Brain (tissue), 1 donor: ENCODE measurements around a stretch of chr3.

DNA sequence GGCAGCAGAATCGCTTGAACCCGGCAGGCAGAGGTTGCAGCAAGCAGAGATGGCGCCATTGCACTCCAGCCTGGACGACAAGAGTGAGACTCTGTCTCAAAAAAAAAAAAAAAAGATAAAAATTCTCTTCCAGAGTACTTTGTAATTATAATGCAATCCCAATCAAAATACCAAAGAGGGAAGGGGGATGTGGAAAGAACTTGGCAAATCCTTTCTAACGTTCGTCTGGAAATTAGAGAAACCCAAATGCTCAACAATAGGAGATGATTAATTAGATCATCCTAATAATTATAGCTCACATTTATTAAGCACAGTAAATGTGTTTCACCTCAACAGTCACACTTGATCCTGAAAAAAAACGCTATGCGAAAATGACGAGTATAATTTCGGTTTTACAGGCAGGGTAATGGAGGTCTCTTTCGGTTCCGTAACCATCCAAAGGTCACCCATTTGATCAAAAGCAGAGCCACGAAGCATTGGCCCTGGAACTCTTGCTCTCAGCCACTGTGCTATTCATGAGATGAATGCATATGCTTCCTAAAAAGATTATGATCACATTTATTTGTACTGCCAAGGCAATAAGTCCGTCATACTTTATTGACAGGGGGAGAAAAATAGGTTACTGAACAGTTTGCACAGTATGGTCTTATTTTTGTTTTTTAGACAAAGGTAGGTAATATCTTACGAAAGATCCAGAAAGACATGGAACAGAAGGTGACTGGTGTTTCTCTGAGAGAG is 18.3 kb downstream of the NRROS start:
- RRBS = no CpG with 5 or more reads among the region's 15 CpGs

- RRBS = no CpG with 5 or more reads among the region's 5 CpGs
Observed at GRCh38 chr3:196711547-196711741, 606 bp downstream of the CEP19 start.

GRCh38 chr3:196885699-196886776 is 18.3 kb downstream of the SENP5 start:
- RRBS = no CpG with 5 or more reads among the region's 14 CpGs

DNA sequence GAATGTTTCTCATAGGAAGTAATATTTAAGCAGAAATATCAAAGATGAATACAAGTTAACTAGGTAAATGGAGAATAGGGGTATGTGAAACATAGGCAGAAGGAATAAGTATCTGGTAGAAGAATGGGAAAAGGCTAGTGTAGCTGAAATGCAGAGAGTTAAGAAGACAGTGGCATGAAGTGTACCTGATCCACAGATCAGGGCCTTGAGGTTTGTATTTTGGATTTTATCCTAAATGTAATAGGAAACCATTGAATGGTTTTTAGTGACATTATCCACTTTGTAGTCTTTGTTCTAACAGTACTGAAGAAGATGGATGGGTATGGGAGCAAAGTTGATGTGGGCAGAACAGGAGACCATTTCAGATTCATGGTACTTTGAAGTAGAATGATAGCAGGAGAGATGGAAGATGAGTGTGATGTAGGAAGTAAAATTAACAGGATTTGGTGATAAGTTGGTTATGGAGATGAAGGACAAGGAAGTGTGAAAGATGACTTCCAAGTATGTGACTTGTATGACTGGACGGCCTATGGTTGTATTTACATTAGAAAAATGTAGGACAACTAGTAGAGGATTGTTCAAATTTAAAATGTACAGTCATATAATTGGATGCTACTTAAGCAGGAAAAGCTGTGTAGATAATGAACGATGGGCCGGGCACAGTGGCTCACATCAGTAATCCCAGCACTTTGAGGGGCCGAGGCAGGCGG is 35.6 kb downstream of the NCBP2 start:
- RRBS = no CpG with 5 or more reads among the region's 5 CpGs

DNA sequence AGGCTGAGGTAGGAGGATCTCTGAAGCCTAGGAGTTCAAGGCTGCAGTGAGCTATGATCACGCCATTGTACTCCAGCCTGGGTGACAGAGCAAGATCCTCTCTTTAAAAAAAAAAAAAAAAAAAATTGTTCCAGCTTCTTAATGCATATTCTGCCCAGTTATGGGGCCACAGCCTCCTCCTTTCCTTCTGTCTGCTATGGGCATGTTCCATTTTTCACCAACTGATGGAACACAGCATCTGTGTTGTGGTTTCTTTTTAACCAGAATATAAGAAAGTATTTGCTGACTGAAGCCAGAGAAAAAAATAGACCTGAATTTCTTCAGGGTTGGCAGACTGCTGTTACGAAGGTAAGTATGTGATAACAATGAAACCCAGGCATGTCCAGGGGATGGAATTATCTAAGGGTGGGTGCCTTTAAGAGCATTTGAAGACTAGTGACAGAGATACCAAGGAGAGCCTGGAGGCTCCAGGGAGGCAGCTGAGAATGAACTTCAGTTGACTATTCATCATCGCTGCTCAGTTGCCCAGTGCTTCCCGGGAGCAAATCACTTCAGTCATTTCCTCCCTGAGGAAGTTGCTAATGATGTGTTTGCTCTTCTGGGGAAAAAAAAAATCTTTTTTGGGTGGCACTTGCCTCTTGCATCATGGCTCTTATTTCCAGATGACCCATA is 14.7 kb downstream of the NCBP2 start:
- RRBS = no CpG with 5 or more reads among the region's 4 CpGs

GRCh38 chr3:196936818-196937469 is 5.4 kb downstream of the NCBP2 start:
- RRBS = no CpG with 5 or more reads among the region's 8 CpGs

- RRBS = 31% methylated on average over 14 of the region's 47 CpGs
Observed at GRCh38 chr3:197023083-197024274, 6.1 kb downstream of the MELTF start.

DNA sequence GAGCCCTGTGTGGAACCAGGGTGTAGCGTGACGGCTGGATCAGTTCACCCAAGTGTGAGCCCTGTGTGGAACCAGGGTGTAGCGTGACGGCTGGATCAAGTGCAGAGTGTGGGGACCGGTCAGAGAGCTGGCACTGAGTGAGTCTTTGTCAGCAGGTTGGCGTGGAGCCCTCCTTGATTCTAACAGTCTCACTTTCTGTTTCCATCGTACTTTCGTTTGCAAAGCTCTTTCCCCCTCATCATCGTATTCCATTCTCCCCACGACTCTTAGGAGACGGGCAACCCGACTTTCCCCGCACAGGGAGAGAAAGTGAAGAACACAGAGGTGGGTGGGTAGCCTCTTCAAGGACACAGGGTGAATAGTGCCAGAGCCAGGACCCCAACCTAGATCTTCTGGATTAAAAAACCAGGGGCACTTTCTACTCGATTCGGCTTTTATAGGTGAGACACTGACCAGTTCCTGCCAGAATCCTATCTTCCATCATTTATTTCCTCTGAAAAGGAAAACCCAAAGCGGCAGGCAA is 58.0 kb upstream of the DLG1 start:
- RRBS = no CpG with 5 or more reads among the region's 16 CpGs

DNA sequence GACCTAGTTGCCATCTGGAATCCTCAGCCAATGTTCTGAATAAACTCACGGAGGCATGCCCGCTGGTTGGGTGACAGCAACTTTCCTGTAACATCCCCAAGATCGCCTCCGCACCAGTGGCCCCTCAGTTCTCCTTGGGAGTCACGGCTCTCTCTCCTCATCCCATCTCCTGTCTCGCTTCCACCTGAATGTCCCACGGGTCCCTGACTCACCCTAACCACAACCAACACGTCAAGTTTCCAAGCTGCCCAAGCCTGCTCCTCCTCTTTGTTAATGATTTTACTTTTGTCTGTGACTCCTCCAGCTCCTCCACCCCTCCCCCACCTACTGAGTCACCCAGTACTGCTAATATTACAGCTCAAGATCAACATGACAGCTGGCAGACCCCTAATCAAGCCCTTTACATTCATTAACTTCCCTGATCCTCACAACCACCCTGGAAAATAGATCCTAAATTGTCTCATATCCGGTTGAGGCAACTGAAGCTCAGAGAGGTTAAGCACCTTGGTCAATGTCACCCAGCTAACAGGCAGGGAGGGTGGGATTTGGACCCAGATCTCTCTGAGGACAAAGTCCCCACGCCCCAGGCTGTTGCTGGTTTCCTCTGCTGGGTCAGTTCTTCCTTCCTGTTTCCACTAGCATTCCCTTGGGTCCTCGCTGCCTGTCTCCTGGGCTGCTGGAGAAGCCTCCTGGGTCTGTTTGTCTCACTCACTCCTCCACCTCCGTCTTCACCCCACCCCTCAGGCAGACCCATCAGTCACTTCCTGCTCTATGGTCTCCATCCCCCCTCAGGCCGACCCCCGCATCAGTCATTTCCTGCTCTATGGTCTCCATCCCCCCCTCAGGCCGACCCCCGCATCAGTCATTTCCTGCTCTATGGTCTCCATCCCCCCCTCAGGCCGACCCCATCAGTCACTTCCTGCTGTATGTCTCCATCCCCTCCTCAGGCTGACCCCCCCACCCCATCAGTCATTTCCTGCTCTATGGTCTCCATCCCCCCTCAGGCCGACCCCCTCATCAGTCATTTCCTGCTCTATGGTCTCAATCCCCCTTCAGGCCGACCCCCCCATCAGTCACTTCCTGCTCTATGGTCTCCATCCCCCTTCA is 39.0 kb downstream of the BDH1 start:
- RRBS = no CpG with 5 or more reads among the region's 19 CpGs

DNA sequence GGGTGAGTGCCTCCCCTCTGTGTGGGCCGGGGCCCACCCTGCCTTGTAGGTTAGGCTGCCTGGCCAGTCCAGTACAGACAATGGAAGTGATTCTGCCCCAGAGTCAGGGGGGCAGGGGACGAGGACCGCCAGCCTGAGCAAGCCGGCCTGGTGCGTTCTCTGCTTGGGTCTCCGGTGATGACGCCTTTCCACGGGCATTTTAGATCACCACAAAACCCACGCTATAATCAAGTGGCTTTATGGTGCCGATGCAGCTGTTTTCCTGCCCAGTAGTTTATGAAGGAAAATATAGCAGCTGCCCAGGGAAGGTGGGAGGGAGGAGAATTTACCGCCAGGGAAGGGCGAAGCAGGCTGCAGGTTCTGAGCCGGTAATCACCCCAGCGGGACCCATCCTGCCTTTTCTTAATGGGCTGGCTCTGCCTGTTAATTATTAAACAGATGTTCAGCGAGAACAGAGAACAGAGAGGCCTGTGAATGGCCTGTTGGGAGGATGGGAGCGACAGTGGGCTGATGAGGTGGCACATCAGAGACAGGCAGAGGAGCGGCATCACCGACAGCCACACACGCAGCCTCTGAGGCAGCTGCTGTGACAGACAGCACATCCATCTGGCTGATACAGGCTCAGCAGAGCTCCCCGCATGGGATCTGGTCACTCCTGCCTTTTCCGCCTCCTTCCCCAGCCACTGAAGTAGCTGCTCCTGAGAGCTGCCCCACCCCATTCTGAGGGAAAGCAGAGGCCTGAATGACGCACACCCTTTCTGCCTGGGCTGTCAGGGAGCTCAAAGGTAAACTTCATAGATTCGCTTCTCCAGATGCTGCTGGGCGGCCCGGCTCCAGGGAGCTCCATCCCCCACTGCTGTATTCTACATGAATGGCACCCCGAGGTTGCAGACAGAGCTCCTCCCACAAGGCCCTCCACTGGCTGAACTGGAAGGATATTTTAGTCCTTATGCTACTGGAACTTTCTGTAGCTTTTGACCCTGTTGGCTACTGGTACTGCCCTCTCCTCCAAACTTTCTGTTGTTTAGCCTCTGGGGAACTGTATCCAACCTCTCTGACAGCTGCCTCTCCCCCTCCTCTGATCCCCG is 35.0 kb downstream of the BDH1 start:
- RRBS = 14% methylated on average over 1 of the region's 27 CpGs

DNA sequence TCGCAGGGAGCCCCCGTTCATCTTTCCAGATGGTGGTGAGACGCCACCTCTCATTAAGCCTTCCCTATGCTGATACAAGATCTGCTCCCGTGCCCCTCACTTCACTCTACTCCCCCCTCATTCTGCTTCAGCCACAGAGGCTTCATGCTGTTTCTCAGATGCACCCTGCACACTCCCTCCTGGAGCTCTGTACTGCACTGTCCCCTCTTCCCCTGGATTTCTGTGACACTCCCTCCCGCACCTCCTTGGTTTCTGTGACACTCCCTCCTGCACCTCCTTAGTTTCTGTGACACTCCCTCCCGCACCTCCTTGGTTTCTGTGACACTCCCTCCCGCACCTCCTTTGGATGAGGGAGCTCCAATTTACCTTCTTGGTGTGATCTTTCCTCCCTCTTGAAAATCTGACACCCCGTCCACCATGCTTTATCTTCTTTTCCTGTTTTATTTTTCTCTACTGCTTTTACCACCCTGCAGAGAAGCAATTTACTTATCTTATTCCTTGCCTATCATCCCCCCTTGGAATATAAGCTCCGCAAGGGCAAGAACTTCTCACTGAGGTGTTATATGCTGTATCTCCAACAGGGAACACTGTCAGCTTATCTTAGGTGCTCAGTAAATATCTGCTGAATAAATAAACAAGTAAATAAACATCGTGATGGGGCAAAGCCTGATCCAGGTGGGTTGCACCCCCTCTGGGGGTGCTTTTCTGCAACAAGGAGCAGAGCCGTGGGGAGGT is 28.1 kb downstream of the BDH1 start:
- RRBS = no CpG with 5 or more reads among the region's 11 CpGs

DNA sequence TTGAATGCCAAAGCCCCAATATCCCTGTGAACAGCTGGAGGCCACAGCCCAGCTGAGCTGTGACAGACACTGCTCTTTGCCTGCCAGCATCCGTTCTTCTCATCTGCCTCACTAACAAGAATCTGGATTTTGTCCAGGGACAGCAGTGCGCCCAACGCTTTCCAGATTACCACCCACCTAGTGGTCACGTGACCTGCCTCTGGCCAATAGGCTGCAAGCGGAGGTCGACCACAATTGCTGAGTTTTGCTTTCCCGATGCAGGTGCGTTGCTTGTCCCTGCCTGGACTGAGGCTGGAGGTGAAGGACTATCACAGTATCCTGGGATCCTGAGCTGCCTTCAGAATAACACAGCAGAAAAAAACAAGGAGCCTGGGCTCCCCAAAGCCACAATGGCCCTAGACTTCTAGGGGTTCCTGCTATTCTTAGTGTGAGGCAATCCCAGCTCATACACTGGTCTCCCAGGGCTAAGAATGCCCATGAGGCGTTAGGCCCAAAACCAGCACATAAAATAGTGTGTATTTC is 13.9 kb downstream of the BDH1 start:
- RRBS = no CpG with 5 or more reads among the region's 9 CpGs

DNA sequence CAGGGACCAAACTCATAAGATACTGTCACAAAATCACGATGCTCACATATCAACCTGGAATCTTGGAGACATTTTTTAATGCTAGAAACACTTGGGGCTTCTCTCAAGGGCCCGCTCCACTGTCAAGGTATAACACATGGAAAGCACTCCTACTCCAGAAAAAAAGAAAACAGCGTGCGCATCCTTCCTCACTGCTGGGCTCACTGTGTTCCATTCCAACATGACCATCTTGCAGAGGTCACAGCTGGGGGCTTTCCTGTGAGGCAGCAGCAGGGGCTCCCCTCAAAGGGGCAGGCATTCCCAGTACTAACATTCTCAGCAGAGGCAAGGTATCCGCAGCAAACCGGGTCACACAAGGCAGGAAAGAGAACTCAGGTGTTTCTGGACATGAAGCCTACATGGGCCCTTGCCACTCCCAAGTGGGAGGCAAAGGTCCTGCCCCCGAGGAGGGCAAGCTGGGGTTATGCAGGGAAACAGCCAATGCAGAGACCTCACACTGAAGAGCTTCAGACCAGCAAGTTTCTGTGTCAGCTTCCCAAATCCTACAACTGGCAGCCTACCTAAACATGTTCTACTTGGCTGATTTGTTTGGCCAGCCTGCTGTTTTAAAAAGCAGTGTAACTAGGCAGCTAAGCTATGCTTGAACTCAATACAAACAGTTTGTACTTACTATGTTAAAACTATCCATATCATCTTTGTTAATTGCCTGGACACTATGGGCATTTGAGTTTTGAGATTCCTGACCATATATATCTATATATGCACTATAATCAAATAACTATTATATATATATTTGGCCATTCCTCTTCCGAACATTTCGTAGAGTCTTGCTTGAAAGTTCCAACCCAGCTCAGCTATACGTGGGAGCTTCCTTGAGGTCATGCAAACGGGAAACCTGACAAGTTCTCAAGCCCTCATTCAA is 6.3 kb downstream of the BDH1 start:
- RRBS = no CpG with 5 or more reads among the region's 11 CpGs

DNA sequence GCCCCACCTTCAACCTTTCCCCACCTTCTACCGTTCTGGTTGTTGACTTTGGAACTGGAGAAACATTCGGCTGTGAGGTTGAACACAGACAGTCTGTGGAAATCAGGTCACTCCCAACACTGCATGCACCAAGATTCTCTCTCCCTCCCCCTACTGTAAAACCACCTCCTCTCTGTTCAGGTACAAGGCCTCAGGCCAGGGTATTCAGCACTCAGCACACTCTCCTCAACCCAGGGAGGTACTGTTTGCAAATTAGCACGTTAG is 4.0 kb upstream of the BDH1 start:
- RRBS = no CpG with 5 or more reads among the region's 3 CpGs

DNA sequence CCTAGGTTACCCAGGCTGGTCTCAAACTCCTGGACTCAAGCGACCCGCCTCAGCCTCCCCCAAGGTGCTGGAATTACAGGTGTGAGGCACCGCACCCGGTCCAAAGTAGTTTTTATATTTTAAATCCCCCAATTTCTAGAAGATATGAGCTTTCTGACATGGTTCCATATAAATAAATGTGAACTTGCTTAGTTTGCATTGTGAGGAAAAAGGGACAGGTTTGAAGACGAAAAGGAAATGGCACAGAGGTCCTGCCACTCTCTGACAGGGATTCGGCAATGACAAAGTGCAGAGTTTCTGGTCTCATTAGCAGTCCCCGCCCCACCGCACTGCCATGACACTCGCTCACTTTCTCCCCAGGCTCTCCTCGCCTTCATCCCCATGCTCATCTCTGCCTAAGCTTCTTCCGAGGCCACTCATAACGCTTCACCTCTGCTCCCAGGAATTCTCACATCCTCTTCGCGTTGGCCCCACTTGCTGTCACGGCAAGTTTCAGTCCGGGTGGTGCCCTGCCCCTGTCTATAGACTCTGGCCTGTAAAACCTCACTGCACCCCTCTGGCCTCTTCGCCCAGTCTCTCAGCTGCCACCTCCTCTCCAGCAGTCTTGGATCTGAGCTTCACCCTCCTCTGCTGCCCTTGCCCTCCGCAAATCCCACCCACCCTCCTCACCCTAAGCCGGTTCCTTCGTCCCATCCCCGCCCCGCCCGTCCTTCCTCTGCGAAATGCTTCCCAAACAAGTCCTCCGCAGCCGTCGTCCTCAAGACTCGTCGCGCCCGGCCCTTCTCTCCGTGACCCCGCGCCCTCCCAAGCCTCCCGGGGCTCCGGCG is 702 bp downstream of the RUBCN start:
- RRBS = 2% methylated on average over 18 of the region's 37 CpGs

- RRBS = no CpG with 5 or more reads among the region's 5 CpGs
Observed at GRCh38 chr3:197789395-197789845, 1.6 kb upstream of the LRCH3 start.

GRCh38 chr3:197844895-197845625 is 54.0 kb downstream of the LRCH3 start:
- RRBS = no CpG with 5 or more reads among the region's 8 CpGs

GRCh38 chr3:197949195-197949988 is 598 bp upstream of the RPL35A start:
- RRBS = no CpG with 5 or more reads among the region's 26 CpGs